Paraaortic lymph node (tissue), 1 donor: Measurements from ENCODE around the gene OSBPL5.

GRCh38 chr11:2649038-2649559 lies 204.3 kb downstream of the KCNQ1 start:
- PRO-cap = no peak

DNA sequence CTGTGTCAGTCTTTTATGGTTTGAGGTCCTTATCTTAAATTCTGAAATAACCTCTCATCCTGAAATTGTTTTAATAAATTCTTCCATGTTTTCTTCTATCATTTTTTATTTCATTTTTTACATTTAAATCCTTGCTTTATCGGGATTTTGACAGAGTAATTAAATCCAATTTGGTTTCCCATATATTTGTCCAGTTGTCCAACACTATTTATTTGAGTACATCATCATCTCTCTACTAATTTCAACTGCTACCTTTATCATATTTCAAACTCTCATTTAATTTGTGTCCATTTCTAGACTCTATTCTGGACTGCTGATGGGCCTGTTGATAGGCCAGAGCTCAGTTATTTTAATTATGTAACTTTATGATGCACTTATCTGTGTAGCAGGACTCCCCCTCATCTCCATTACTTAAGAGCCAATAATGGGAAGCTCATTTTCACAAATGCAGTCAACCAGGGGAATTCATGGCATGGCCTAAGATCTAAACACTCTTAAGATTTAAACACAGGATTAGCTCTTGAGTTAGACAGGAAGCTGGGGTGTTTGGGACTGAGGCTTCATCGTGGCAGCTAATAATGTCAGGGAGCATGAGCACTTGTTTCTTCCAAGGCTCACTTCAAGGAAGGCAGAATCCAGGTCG lies 207.2 kb downstream of the CDKN1C start:
- PRO-cap = no peak

DNA sequence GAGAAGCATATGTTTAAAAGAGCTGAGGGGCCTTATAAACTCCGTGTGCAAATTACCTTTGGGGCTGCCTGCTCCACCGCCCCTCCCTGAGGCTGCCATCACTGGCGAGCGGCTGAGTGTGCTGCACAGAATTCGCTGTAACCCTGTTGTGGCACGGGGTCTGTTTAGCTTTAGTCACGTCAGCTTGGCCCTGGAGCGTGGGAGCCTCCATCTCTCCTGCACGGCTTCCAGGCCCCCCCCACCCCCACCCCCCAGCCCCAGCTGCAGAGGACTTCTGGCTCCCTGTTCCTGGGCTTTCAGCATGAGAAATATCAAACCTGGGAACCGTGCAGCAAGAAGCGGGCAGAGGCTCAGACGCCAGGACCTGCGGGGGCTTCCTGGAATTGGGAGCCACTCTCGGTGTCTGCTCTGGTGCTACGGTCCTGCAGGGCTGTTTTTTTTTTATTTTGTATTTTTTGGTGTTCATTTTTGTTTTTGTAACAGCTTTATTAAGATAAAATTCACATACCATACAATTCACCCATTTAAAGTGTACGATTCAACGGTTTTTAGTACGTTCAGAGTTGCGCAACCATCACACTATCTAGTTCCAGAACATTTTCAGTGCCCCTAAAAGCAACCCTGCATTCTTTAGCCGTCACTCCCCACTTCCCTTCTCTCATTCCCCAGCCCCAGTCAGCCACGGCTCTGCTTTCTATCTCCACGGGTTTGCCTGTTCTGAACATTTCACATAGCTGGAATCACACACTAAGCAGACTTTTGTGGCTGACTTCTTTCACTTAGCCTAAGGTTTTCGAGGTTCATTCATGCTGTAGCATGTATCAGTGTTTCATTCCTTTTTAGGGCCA lies 176.4 kb downstream of the CDKN1C start:
- PRO-cap = no peak

GRCh38 chr11:2828550-2829103 lies 56.9 kb downstream of the CDKN1C start:
- PRO-cap = no peak

- PRO-cap = no peak
Measured at GRCh38 chr11:2911124-2911901, 9.2 kb downstream of the SLC22A18 start.

GRCh38 chr11:2911902-2912189 lies 9.8 kb downstream of the SLC22A18 start:
- PRO-cap = no peak

GRCh38 chr11:2931578-2932104 lies 2.4 kb upstream of the PHLDA2 start:
- PRO-cap = no peak

GRCh38 chr11:2941089-2942019 lies 12.1 kb upstream of the PHLDA2 start:
- PRO-cap = no peak

- PRO-cap = no peak
Measured at GRCh38 chr11:2942894-2943084, 13.6 kb upstream of the PHLDA2 start.

- PRO-cap = no peak
Measured at GRCh38 chr11:3043020-3043945, 13.9 kb downstream of the CARS1 start.

GRCh38 chr11:3157340-3157915 lies 7.7 kb downstream of the OSBPL5 start:
- PRO-cap = no peak

GRCh38 chr11:3164586-3165750 lies at the start of gene OSBPL5:
TSS of gene OSBPL5 (minus strand) at chr11:3165310.
- PRO-cap = bidirectional peak, plus-strand start at chr11:3165360, minus-strand start at chr11:3165287

- PRO-cap = no peak
Measured at GRCh38 chr11:3357509-3358656, 21.1 kb downstream of the ZNF195 start.

- PRO-cap = bidirectional peak, plus-strand start at chr11:3422731, minus-strand start at chr11:3422496
Measured at GRCh38 chr11:3422119-3422558, 43.2 kb upstream of the ZNF195 start.

- PRO-cap = bidirectional peak, plus-strand start at chr11:3422731, minus-strand start at chr11:3422496; bidirectional peak, plus-strand start at chr11:3423184, minus-strand start at chr11:3422999; unidirectional peak, plus-strand start at chr11:3423372
Measured at GRCh38 chr11:3422559-3423549, 43.9 kb upstream of the ZNF195 start.

DNA sequence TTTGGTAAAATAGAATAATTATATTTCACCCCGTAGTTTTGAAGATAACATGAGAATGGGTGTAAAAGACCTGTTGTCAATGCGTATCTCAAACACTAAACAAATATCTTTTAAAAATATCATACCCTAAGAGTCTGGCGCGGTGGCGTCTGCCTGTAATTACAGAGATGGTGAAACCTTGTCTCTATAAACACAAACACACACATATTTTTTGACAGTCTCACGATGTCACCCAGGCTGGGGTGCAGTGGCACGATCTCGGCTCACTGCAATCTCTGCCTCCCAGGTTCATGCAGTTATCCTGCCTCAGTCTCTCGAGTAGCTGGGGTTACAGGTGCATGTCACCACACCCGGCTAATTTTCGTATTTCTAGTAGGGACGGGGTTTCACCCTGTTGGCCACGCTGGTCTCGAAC lies 1.2 kb upstream of the RHOG start:
- PRO-cap = no peak

- PRO-cap = unidirectional peak, minus-strand start at chr11:3866353
Measured at GRCh38 chr11:3866252-3866634, 10.8 kb downstream of the STIM1 start.

DNA sequence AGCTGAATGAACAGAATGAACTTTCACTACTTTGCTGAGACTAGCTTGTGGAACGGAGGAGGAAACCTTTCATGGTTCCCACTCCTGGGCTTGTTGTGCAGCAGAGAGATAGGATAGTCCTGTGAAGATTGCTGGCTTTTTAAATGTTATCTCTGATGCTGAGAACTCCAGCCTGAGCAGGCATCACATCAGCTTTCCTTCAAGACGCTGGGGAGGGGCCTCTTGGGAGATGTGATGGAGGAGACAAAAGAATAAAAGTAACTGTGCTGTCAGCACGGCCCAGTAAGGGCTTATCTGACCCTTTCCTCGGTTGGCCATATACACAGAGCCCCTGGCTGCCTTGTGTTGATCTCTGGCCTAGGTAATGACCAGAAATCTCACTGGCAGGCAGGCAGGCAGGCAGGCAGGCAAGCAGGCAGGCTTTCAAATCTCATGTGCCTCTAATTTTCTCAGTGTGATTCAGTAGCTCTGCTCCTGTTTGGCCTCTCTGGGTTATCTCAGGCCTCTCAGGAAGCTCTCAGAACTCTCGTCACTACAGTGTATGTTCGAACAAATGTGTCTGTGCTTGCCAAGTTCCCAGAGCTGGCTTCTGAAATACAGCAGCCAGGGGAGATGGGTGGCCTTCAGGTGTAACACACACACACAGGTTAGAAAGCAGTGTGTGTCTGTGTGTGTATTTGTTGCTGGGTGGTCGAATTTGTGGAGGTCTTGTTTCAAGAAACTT lies 12.2 kb downstream of the STIM1 start:
- PRO-cap = no peak

GRCh38 chr11:3869126-3869703 lies 13.8 kb downstream of the STIM1 start:
- PRO-cap = no peak

GRCh38 chr11:4182027-4182544 lies 87.5 kb downstream of the RRM1 start:
- PRO-cap = no peak